HEK293 (cell line): ENCODE data around the gene MICAL2.

GRCh38 chr11:10406895-10407420, 48.1 kb upstream of the AMPD3 start:
- PRO-cap: no peak
- RRBS, 2 experiments: no CpG with 5 or more reads among the region's 4 CpGs

- PRO-cap: no peak
- RRBS, 2 experiments: no CpG with 5 or more reads among the region's 9 CpGs
Measured at GRCh38 chr11:10461391-10461885, 6.4 kb downstream of the AMPD3 start.

DNA sequence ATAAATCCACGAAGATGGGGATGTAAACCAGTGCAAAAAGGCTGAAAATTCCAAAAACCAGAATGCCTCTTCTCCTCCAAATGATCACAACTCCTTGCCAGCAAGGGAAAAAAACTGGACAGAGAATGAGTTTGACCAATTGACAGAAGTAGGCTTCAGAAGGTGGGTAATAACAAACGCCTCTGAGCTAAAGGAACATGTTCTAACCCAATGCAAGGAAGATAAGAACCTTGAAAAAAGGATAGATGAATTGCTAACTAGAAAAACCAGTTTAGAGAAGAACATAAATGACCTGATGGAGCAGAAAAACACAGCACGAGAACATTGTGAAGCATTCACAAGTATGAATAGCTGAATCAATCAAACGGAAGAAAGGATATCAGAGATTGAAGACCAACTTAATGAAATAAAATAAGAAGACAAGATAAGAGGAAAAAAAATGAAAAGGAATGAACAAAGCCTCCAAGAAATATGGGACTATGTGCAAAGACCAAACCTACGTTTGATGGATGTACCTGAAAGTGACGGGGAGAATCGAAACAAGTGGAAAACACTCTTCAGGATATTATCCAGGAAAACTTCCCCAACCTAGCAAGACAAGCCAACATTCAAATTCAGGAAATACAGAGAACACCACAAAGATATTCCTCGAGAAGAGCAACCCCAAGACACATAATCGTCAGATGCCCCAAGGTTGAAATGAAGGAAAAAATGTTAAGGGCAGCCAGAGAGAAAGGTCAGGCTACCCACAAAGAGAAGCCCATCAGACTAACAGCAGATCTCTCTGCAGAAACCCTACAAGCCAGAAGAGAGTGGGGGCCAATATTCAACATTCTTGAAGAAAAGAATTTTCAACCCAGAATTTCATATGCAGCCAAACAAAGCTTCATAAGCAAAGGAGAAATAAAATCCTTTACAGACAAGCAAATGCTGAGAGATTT, 12.2 kb downstream of the AMPD3 start:
- PRO-cap: no peak
- RRBS, 2 experiments: no CpG with 5 or more reads among the region's 9 CpGs

DNA sequence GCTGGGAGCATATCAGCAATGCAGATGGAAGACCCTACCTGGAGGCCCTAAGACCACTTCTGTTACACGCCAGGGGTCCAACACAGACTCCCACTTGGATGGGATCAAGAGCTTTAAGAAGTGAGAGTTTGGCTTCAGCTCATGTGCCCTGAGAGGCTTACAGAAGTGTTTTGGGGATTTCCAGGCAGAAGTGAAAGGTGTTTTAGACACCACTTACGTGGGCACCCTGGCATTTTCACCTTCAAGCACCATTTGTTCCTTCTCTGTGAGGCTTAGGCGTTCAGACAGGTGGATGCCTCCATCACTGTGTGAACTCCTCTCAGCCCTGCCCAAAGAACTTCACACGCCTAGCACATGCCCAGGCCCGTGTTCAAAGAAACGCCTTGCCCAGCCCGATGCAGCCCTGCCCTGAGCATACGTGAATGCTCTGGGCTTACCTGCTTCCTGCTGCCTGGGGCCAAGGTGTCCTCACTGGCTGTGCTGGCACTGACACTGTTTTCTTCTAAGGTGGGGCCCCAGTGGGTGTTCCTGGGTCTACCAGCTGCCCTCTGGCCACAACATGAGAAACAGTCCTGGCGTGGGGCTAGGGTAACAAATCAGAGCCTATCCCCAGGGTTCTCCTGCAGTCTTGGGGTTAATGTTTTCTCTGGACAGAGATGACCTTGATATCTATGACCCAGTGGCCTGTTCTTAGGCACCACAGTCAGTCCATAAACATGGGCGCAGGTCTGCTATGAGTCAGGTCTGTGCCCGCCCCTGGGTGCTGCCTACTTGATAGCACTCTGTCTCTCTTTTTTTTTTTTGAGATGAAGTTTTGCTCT, 34.0 kb downstream of the AMPD3 start:
- PRO-cap: no peak
- RRBS, 2 experiments: no CpG with 5 or more reads among the region's 11 CpGs

DNA sequence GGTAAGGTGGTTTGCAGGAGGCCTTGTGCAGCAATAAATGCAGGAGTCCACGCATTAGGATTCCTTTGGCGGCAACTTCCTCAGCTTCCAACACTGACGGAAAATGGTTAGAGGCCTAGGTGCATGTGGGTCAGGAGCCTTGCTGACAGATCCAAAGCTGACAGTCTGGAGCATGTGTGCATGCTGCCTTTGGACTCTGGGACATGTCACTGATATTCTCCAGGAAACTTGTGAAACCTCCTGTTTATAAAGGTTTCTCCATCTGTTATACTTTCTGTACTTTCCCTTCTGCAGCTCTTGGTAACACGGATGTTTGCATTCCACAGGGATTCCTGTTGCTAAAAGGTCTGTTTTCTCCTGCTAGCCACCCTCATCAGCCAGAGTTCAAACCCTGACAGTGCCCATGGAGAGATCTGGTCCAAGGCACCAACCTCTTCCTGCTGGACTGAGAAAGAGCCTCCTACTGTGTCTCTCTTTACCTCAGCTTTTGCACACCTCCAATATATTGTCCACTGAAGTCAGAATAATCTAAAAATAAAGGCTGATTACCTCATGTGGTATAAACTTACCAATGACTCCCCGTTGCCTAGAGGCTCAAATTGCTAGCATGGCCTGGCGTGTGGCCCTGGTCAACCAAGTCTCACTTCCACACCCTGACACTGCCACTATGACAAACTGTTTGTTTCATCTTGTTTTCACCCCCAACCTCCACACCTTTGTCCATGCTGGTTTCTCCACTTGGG, 31.1 kb upstream of the LYVE1 start:
- PRO-cap: no peak
- RRBS, 2 experiments: no CpG with 5 or more reads among the region's 6 CpGs

DNA sequence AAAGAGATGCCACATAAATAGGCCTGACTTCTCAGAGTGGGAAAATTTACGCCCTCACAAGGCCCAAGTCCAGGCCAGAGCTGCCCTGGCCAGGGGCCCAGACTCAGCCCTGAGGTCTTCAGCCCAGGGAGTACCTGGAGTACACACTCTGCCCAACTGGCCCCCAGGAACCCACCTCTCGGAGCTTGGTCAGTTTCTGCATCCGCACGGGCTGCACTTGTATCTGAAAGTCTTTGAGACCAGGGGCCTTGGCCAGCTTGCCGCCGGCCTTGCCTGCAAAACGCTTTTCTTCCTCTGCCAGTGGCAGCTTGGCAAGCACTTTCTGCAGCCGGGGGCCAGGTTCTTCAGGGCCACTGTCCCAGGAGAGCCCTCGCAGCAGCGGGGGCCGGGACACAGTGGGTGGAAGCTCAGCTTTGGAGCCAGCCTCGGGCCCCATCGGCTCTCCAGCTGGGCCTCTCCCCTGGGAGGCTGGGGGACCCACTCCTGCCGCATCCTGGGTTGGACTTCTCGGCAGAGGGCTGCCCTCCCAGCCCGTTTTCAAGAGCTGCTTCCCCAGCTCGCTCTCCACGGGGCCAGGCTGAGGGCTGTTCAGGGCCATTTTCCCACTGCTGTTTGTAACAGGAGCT, 57.4 kb upstream of the LYVE1 start:
- PRO-cap: no peak
- RRBS, 2 experiments: 90 to 95% methylated on average over 4 of the region's 18 CpGs

DNA sequence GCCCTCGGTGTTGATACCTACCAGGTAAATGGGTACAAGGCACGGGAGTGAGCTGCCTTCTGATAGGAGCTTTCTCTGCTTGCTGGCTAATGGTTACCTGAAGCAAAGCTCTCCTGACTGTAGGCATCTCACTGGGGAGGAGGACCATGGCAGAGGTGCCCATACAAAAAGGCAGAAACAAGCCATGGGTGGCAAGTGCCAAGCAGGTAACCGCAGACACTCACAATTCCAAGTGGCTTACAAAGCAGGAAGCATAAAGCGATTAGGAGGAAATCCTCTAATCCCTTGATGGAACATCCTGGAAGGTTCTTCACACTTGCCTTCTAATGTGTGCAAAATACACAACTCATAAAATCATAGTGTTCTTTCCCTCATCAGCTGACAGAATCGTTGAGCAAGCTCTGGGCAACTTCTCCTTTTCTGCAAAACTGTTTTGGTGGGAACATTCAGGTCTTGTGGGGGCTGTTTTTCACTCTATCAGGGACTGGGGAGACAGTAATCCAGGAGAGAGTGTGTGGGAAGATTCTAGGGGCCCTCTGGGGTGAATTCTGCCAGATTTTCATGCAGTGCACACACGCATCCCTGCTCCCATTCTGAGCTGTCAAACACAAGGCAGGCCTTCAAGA, 53.4 kb downstream of the IRAG1 start:
- PRO-cap: no peak
- RRBS, 2 experiments: no CpG with 5 or more reads among the region's 6 CpGs

- PRO-cap: no peak
- RRBS, 2 experiments: no CpG with 5 or more reads among the region's 10 CpGs
Measured at GRCh38 chr11:10657334-10657970, 36.1 kb downstream of the IRAG1 start.

GRCh38 chr11:10674942-10675894, 18.3 kb downstream of the IRAG1 start:
- PRO-cap: no peak
- RRBS, 2 experiments: no CpG with 5 or more reads among the region's 15 CpGs

GRCh38 chr11:10842791-10843115, 15.1 kb downstream of the ZBED5 start:
- PRO-cap: no peak
- RRBS, 2 experiments: no CpG with 5 or more reads among the region's 2 CpGs

DNA sequence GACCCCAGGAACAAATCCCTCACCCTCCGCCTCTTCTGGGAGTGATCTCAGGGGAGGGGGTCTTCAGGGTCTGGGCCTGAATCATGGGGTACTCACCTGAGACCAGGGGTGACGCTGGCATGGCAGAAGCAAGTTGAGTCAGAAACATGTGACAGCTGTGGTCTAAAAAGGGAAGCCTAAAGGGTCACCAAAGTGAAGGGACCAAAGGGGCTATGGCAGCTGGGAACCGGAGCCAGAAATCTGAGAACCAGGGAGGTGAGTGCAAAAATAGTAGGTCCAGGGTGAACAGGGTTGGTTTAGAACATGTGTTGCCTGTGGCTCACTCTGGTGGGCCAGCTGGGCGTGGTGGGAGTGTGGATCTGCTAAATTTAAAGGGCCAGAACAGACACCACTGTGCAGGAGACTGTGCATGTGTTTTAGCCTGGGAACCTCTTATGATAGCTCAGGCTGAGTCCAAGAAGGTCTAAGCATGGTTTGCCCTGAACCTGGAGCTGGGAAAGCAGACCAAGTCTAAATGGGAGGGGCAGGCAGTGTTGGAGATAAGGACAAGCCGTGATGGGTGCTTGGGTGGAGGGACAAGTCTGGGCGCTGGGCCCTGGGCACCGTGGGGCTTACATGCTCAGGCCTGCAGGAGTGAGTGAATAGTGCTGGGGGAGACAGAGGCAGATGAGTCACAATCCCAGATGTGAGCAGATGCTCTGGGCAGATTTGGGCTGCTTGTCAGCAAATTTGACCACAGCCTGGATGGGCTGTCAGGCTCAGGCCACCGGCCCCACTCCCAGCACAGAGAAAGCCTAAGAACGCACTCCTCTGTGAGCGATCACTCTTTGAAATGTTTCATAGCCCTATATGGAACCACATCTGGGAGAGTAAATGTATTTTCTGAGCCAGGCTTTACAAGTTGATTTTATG, 41.4 kb upstream of the ZBED5 start:
- PRO-cap: no peak
- RRBS, 2 experiments: no CpG with 5 or more reads among the region's 10 CpGs

- PRO-cap: no peak
- RRBS, 2 experiments: no CpG with 5 or more reads among the region's 4 CpGs
Measured at GRCh38 chr11:11171205-11171762, 181.8 kb downstream of the CSNK2A3 start.

GRCh38 chr11:11313806-11314270, 39.2 kb downstream of the CSNK2A3 start:
- PRO-cap: no peak
- RRBS, 2 experiments: no CpG with 5 or more reads among the region's 5 CpGs

DNA sequence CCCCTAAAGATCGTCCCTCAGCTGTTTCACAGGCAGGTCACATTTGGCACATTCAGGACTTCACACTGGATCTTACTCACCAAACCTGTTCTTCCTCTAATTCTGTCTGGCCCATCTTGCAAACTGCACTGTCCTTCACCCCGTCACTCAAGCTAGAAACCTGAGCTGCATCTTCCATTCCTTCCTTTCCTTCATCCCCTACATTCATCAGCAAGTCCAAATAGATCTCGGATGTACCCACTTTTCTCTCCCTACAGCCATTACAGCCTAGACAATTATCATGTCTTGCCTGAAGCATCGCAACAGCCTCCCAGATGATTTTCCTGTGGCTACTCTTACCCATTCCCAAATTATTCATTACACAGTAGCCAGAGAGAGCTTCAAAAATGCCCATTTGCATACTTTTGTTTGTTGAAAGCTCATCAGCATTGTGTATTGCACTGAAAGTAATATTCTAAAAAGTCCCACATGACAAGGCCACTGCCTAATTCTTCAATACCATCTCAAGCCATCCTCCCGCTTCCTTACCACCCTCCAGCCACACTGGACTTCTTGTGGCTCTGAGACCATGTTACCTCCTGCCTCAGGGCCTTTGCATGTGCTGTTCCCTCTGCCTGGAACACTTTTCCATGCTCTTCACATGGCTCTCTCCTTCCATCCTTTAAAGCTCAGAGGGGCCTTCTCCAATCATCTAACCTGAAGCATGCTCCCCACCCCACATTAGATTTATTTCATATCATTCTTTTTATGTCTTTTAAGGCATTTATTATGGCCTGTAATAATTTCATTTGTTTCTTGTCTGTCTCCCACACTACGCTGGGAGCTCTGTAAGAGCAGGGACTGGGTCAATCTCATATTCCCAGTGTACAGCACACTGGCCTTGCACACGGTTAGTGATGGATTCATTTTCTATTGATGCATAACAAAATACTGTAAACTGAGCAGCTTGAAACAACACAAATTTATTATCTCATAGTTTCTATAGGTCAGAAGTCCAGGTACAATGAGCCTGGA, 61.1 kb upstream of the CSNK2A3 start:
- PRO-cap: no peak
- RRBS, 2 experiments: no CpG with 5 or more reads among the region's 7 CpGs

- PRO-cap: no peak
- RRBS, 2 experiments: no CpG with 5 or more reads among the region's 12 CpGs
Measured at GRCh38 chr11:11810598-11811144, 31.1 kb upstream of the USP47 start.

DNA sequence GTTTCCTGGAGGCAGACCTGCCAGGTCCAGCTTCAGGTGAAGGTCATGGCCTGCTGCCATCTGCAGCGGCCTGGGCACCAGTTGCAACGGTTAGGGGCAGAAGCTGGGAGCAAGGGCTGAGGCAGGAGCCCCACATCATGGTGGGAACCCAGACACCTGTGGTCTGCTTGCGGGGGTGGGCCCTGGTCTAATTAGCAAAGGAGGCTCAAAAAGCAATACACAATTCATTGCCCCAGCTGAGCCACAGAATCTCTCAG, 42.6 kb upstream of the DKK3 start:
- PRO-cap: no peak
- RRBS, 2 experiments: no CpG with 5 or more reads among the region's 3 CpGs

GRCh38 chr11:12066645-12067568, 43.5 kb upstream of the MICAL2 start:
- PRO-cap: bidirectional peak, plus-strand start at chr11:12067144, minus-strand start at chr11:12066922
- RRBS, 2 experiments: no CpG with 5 or more reads among the region's 8 CpGs

- PRO-cap: no peak
- RRBS, 2 experiments: no CpG with 5 or more reads among the region's 6 CpGs
Measured at GRCh38 chr11:12091680-12092557, 18.5 kb upstream of the MICAL2 start.

GRCh38 chr11:12095131-12095760, 15.1 kb upstream of the MICAL2 start:
- PRO-cap: no peak
- RRBS, 2 experiments: no CpG with 5 or more reads among the region's 8 CpGs

- PRO-cap: bidirectional peak, plus-strand start at chr11:12110642, minus-strand start at chr11:12110314
- RRBS, 2 experiments: 6 to 7% methylated on average over 39 to 40 of the region's 92 CpGs
Measured at GRCh38 chr11:12110505-12111456, at the start of gene MICAL2. TSS of gene MICAL2 (plus strand) at chr11:12110590.